Measurements from ENCODE around the gene KLRG2.

GRCh38 chr7:137942438-137942859 lies 59.4 kb downstream of the CREB3L2 start:
- PRO-cap, 4 experiments, result peak in 1 of 4 experiments; most common plus-strand start chr7:137942688 (in 1)
- RAMPAGE, long total RNA, 2 experiments, result no peak in any of the 2 experiments
- RRBS, result no CpG with 5 or more reads among the region's 2 CpGs

GRCh38 chr7:137987765-137988273 lies 14.1 kb downstream of the CREB3L2 start:
- PRO-cap, 4 experiments, result no peak in any of the 4 experiments
- RAMPAGE, long total RNA, 2 experiments, result no peak in any of the 2 experiments
- RRBS, result no CpG with 5 or more reads among the region's 6 CpGs

- PRO-cap, 4 experiments, result peak in 1 of 4 experiments; most common plus-strand start chr7:137990570 (in 1)
- RAMPAGE, long total RNA, 2 experiments, result no peak in any of the 2 experiments
- RRBS, result no CpG with 5 or more reads among the region's 6 CpGs
Observed at GRCh38 chr7:137990232-137990766, 11.6 kb downstream of the CREB3L2 start.

GRCh38 chr7:138067607-138068023 lies 8.6 kb upstream of the AKR1D1 start:
- PRO-cap, 4 experiments, result no peak in any of the 4 experiments
- RAMPAGE, long total RNA, 2 experiments, result no peak in any of the 2 experiments
- RRBS, result no CpG with 5 or more reads among the region's 3 CpGs

DNA sequence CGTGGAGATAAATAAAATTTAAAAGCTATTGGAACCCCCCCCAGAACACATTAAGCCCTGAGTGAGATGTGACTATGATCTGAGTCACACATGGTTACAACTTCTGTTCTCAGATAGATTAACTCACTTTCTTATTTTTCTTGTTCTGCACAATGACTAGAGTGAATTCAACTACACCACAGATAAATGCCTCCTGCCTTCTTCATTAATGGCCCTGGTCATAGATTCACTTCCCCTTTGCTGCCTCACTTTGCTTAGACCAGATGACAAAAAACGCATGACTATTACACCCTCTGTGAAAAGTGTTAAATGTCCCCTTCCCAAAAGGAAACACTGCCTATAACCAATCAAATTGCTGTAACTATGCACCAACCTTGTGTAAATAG lies 49.3 kb downstream of the AKR1D1 start:
- PRO-cap, 4 experiments, result no peak in any of the 4 experiments
- RAMPAGE, long total RNA, 2 experiments, result no peak in any of the 2 experiments
- RRBS, result no CpG with 5 or more reads among the region's 2 CpGs

GRCh38 chr7:138161379-138161951 lies 85.2 kb downstream of the AKR1D1 start:
- PRO-cap, 4 experiments, result no peak in any of the 4 experiments
- RAMPAGE, long total RNA, 2 experiments, result no peak in any of the 2 experiments
- RRBS, result no CpG with 5 or more reads among the region's 4 CpGs

- PRO-cap, 4 experiments, result no peak in any of the 4 experiments
- RAMPAGE, long total RNA, 2 experiments, result no peak in any of the 2 experiments
- RRBS, result no CpG with 5 or more reads among the region's 3 CpGs
Observed at GRCh38 chr7:138169604-138170110, 93.4 kb downstream of the AKR1D1 start.

- PRO-cap, 4 experiments, result peak in 4 of 4 experiments; most common minus-strand start chr7:138459957 (in 2)
- RAMPAGE, long total RNA, 2 experiments, result no peak in any of the 2 experiments
- RRBS, result no CpG with 5 or more reads among the region's 10 CpGs
Observed at GRCh38 chr7:138459533-138460009, 488 bp upstream of the TRIM24 start.

GRCh38 chr7:139026107-139027302 lies 9.3 kb downstream of the ZC3HAV1L start:
- PRO-cap, 4 experiments, result no peak in any of the 4 experiments
- RAMPAGE, long total RNA, 2 experiments, result no peak in any of the 2 experiments
- RRBS, result no CpG with 5 or more reads among the region's 13 CpGs

DNA sequence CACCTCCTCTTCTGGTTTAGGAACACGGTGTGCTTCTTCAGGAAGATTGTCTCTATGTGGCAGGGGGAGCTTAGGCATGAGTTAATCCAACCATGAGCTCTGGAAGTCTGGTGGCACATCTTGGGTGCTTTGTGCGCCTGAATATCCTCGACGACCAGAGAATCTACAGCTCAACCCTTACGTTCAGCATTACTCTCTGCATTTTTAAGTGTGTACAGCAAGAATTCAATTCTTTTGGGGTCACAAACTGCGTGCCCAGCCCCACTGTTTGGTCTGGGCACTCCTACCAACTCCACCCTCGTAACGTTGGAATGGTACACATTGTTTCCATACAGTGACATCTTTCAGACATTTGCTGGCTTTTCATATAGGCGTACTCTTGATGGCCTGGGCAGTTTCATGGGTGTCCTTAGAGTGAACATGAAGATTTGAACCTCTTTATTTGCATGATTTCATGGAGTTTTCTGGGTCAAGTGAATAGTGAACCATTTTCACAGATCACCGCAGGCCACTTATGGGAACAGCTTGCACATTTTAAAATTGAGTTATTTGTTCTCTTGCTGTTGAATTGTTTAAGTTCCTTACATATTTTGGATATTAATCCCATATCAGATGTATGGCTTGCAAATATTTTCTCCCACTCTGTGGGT lies 13.8 kb upstream of the ZC3HAV1L start:
- PRO-cap, 4 experiments, result no peak in any of the 4 experiments
- RAMPAGE, long total RNA, 2 experiments, result no peak in any of the 2 experiments
- RRBS, result no CpG with 5 or more reads among the region's 10 CpGs

GRCh38 chr7:139076229-139076463 lies 33.4 kb downstream of the ZC3HAV1 start:
- PRO-cap, 4 experiments, result no peak in any of the 4 experiments
- RAMPAGE, long total RNA, 2 experiments, result no peak in any of the 2 experiments
- RRBS, result 89% methylated on average over 5 of the region's 5 CpGs

GRCh38 chr7:139269041-139269713 lies 38.1 kb downstream of the UBN2 start:
- PRO-cap, 4 experiments, result no peak in any of the 4 experiments
- RAMPAGE, long total RNA, 2 experiments, result no peak in any of the 2 experiments
- RRBS, result no CpG with 5 or more reads among the region's 5 CpGs

DNA sequence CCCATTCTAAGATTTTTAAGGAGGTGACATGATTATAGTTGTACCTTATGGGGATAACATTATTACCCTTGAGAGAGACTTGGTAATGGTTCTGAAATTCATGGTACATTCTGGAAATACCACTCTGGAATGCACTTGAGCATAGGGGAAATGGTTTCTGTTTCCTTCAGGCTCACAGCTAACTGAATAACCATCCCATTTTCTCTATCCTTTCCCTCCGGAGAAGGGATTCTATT lies 1.5 kb downstream of the FMC1 start:
- PRO-cap, 4 experiments, result no peak in any of the 4 experiments
- RAMPAGE, long total RNA, 2 experiments, result no peak in any of the 2 experiments
- RRBS, result no CpG with 5 or more reads among the region's 1 CpG

DNA sequence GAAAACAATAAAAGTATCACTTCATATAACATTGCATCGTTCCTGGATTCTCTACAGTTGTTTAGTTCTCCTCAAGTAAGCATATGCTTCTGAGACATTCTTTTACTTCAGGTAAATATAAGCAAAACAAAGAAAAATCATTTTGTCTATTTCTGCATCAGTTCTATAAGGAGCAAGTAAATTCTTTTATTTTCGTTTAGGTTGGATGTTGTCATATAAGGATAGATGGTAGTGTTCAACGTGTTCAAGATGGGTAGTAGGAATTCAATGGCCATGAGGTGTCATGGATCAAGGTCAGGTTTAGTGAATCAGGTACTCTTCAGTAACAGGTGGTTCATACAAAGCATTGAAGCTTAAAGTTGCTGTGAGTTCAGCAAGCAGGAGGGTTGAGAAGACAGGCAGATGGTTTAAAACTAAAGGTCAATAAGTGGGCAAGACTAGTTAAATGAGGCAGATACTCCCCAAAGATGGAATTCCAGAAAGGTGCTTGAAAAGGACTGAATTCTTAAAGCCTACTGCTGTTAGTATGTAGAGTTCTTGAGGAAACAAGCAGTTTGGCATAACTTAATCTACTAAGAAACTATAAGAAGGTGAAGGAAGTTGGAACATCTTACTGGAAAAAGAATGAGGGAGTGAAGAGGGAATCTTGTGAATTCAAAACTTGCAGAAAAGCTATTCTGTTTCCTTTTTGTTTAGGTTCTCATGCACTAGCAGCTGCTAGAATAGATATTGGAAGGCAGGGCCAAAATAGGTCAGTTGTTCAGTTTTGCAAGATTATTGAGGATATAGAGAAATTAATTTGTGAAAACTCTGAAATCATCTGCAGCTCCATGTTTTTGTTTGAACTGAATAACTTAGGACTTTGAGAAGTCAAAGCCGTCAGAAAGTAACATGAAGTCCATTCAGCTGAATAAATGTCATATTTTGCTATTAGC lies 5.8 kb downstream of the LUC7L2 start:
- PRO-cap, 4 experiments, result no peak in any of the 4 experiments
- RAMPAGE, long total RNA, 2 experiments, result no peak in any of the 2 experiments
- RRBS, result no CpG with 5 or more reads among the region's 4 CpGs

- PRO-cap, 4 experiments, result peak in 1 of 4 experiments; most common minus-strand start chr7:139483670 (in 1)
- RAMPAGE, long total RNA, 2 experiments, result no peak in any of the 2 experiments
- RRBS, result 3% methylated on average over 31 of the region's 45 CpGs
Observed at GRCh38 chr7:139483469-139484111, at the start of gene KLRG2. Gene KLRG2 (minus strand): TSS chr7:139483673.

GRCh38 chr7:139566282-139566949 lies 42.9 kb downstream of the CLEC2L start:
- PRO-cap, 4 experiments, result no peak in any of the 4 experiments
- RAMPAGE, long total RNA, 2 experiments, result no peak in any of the 2 experiments
- RRBS, result 91% methylated on average over 3 of the region's 11 CpGs

DNA sequence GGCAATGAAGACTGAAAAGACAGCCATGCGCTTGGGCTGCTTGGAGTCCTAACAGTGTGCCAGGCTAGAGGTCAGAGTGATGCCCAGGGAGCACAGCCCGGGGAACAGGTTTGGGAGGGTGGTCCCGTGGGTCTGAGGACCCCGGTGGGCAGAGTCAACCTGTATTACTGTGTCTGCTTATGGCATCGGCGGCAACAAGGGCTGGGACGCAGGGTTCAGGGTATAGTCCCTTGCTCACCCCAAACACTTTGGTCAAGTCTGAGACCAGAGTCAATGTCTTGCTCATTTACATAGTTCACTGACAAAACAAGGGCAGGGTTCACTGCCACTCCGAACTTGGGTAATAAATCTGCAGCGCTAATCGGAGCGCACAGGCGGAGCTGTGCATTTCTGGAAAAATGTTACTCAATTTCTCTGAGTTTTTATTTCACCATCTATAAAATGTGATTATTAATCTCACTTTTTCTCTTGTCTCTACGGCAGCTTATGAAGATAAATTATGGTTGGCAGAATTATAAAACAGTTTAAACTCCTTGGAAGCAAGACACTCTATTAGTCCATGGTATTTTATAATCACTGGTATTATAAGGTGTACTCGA lies 118.1 kb downstream of the CLEC2L start:
- PRO-cap, 4 experiments, result no peak in any of the 4 experiments
- RAMPAGE, long total RNA, 2 experiments, result no peak in any of the 2 experiments
- RRBS, result 93% methylated on average over 3 of the region's 14 CpGs

DNA sequence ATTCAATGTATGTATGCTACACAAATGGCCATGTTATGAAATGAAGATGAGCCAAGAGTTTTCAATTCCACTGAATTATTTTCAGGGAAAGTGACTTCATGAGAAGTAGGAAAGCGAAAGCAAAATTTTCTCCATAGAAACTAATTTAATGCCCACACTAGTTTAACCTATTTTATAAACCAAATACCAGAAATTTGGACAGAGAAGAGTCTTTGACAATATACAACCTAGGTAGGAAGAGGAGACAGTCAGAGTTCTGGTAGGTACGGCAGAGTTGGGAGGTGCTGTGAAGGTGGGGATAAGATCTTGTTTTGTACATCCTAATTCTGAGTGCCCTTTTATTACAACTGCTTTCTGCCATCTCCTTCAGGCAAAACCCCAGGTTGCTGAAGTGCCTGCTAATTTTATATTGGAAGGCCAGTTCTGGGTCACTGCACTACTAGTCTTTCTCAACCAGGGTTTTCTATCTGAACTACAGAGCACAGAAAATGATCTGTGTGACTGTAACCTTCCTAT lies 119.3 kb downstream of the HIPK2 start:
- PRO-cap, 4 experiments, result no peak in any of the 4 experiments
- RAMPAGE, long total RNA, 2 experiments, result no peak in any of the 2 experiments
- RRBS, result no CpG with 5 or more reads among the region's 2 CpGs

- PRO-cap, 4 experiments, result peak in 1 of 4 experiments; most common plus-strand start chr7:139731685 (in 1)
- RAMPAGE, long total RNA, 2 experiments, result no peak in any of the 2 experiments
- RRBS, result no CpG with 5 or more reads among the region's 17 CpGs
Observed at GRCh38 chr7:139730897-139732072, 46.5 kb downstream of the HIPK2 start.

DNA sequence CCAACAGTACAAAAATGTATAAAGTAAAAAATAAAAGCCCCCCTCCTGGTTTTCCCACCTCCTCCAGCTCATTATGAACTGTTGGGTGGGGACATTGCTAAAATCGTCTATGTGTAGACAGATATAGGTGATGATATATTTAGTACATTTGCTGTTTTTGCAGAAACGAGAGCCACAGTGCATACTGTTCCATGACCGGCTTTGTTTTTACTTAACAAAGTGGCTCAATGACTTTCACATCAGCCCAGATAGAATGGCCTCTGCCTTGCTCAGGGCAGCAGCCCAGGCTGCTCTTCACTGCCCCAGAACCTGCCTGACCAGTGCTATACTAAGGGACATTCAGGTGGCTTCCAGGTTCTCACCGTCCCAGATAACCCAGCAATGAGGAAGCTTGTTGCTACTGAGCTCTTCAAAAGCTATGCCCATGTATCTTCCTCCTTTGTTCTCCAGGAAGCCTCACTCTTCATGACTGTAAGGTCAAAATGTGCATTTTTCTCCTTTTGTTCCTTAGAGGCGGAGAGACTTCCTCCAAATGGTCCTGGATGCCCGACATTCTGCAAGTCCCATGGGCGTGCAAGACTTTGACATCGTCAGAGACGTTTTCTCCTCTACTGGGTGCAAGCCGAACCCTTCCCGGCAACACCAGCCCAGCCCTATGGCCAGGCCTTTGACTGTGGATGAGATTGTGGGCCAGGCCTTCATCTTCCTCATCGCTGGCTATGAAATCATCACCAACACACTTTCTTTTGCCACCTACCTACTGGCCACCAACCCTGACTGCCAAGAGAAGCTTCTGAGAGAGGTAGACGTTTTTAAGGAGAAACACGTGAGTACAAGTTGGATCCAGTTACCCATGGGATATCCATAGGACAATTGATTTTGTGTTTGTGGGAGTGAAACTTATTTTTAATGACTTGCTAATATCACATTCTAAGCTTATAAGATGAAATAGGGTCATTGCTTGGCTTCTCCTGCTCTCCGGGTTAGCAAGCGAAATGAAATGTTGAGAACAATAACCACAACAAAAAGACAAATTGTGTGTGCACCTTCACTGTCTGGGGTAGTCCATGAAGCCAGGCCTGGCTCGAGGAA lies 101.0 kb downstream of the PARP12 start:
- PRO-cap, 4 experiments, result no peak in any of the 4 experiments
- RAMPAGE, long total RNA, 2 experiments, result start-site peak on the plus strand in 1 of 2 experiments, centred at position 636 of the sequence, 6 reads per replicate
- RRBS, result no CpG with 5 or more reads among the region's 17 CpGs

All from uterus (tissue), 7 donors.